Left colon (tissue), 1 donor: ENCODE results near the genes ADGRB2, TXLNA and ZBTB8A.

DNA sequence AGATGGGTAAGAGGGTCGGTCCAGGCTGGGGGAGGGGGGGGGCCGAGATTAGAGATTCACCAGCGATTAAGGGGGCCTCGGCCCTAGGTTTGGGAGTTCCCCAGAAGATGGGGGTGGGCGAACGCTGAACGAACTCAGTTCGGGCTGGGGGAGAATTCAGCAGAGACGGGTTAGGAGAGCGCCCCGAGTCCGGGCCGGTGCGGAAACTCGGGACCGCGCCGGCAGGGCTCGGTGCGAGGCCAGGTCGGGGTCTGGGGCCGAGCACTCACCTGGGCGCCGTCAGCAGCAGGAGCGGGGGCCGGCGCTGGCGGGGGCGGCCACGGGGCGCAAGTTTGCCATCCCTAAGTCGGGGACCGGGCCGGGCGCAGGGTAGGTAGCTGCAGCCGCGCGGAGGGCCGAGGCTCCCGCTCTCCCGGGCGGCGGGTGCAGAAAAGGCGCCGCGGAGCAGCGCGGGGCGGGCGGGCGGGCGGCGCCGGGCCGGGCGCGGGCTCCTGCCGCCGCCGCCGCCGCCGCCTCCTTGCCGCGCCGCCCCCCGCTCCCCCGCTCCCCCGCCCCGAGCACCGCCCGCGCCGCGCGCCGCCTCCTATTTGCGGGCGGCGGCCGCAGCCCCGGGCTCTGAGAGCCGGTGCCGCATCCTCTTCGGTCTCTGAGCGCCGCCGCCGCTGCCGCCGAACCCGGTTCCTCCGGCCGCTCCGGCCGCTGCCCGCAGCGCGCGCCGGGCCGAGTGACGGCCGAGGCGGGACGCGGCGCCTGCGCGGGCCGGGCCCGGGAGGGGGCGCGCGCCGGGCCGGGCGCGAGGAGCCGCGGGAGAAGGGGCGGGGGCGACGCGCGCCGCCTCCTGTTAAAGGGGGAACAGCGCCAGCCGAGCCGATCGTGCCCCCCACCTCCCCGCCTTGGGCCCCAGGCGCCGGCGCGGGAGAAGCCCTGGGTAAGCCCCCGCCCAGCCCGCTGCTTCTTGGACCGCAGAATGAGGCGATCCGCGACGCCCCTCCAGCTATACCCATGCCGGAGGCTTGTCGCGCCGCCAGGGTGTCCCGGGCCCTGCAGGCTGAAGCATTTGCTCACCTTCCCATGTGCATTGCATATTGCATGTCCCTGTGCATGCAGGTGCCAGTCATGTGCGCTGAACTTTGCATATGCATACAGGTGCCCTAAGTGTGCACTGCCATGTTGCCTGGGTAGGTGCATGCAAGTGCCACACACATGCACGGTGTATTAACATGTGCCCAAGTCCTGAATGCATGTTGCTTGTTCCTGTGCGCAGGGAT lies at the start of gene ADGRB2:
Gene ADGRB2 (minus strand): TSS at position 726 of the 1,268 bp plus-strand sequence.
- PRO-cap = no peak

GRCh38 chr1:31788895-31789282 lies 24.7 kb upstream of the ADGRB2 start:
- PRO-cap = no peak

DNA sequence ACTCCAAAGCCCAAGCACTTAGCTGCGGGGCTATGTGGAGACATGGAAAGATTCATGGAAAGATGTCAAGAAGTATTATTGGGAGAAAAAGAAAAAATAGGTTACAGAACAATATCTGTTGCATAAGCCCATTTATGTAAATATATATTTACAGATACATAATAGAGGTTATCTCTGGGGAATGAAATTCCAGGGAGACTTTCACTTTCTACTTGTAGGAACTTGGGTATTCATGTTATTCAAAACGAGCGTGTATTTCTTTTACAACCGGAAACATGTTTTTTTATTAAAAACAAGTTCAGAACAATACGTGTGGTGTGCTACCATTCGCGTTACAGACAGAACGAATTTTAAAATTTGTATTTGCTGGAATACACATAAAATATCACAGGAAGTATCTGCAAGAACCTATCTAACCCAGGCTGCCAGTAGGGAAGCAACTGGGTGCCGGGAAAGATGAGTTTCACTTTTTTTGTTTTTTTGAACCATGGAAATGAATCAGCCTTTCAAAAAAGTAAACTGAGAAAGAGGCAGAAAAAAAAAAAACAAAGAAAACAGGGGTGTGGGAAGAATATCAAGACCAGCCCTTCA lies 13.3 kb downstream of the SPOCD1 start:
- PRO-cap = no peak

DNA sequence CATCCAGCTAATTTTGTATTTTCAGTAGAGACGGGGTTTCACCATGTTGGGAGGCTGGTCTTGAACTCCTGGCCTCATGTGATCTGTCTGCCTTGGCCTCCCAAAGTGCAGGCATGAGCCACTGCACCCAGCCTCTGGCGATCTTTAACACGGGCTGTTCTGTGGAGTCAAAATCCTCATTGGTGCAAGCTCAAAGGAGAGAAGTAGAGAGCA lies 34.5 kb downstream of the PTP4A2 start:
- PRO-cap = no peak

DNA sequence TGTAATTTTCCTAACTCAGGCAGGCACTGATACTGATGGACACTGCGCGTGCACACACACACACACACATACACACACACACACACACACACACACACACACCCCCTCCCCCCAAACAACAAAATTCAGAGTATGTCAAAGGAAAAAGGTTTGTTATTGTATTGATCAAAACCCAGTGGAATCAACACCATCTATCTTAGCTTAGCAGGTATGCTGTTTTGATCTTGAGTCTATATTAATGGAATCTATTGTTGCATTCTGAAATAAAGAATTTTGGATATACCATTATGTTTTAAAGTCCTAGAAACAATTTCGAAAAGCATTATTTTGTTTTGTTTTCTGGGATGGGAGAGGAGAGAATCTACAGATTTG lies 31.5 kb downstream of the PTP4A2 start:
- PRO-cap = no peak

- PRO-cap = bidirectional peak, plus-strand start at chr1:31956181, minus-strand start at chr1:31956043
These were observed 17.8 kb upstream of the PTP4A2 start for GRCh38 chr1:31955863-31956532.

- PRO-cap = no peak
These were observed 4.6 kb upstream of the KHDRBS1 start for GRCh38 chr1:32008986-32009544.

DNA sequence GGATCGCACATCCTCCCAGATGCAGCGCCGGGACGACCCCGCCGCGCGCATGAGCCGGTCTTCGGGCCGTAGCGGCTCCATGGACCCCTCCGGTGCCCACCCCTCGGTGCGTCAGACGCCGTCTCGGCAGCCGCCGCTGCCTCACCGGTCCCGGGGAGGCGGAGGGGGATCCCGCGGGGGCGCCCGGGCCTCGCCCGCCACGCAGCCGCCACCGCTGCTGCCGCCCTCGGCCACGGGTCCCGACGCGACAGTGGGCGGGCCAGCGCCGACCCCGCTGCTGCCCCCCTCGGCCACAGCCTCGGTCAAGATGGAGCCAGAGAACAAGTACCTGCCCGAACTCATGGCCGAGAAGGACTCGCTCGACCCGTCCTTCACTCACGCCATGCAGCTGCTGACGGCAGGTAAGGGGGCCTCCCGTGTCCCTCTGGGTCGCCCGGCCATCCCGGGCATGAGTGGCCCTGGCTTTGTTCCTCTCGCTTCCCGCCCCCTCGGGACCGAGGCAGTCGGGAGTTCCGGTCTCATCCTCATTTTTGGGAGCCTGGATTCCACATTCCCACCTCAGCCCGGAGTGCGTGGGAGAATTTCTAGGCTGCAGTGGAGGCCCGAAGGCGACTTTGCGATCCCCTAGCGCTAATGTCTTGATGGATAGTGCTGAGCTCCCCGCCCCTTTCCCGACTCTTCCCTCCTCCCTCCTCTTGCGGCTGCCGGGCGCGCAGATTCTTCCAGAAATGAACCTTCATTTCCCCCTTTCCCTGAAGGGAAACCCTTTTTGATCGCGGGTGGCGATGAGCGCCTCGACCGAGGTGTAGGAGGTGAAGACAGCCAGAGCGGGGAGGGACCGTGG lies 531 bp downstream of the KHDRBS1 start:
- PRO-cap = bidirectional peak, plus-strand start outside the sequence, minus-strand start at position 450 of the sequence

DNA sequence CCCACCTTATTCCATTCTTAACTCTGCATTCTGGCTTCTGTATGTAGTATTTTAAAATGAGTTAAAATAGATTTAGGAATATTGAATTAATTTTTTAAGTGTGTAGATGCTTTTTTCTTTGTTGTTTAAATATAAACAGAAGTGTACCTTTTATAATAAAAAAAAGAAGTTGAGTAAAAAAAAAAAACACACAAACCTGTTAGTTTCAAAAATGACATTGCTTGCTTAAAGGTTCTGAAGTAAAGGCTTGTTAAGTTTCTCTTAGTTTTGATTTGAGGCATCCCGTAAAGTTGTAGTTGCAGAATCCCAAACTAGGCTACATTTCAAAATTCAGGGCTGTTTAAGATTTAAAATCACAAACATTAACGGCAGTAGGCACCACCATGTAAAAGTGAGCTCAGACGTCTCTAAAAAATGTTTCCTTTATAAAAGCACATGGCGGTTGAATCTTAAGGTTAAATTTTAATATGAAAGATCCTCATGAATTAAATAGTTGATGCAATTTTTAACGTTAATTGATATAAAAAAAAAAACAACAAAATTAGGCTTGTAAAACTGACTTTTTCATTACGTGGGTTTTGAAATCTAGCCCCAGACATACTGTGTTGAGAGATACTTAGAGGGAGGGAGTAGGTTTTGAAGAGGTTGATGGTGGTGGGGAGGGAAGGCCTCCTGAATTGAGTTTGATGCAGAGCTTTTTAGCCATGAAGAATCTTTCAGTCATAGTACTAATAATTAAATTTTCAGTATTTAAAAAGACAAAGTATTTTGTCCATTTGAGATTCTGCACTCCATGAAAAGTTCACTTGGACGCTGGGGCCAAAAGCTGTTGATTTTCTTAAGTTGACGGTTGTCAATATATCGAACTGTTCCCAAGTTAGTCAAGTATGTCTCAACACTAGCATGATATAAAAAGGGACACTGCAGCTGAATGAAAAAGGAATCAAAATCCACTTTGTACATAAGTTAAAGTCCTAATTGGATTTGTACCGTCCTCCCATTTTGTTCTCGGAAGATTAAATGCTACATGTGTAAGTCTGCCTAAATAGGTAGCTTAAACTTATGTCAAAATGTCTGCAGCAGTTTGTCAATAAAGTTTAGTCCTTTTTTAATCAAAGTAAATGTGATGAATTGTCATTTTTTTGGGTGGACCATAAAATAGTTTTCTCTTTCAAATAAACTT lies 29.5 kb downstream of the KHDRBS1 start:
- PRO-cap = no peak

GRCh38 chr1:32179096-32179439 lies 407 bp upstream of the TXLNA start:
- PRO-cap = no peak

- PRO-cap = bidirectional peak, plus-strand start at chr1:32179743, minus-strand start at chr1:32179605; unidirectional peak, plus-strand start at chr1:32180065
These were observed at the start of gene TXLNA for GRCh38 chr1:32179440-32180327. TXLNA (plus strand) TSS chr1:32179675.

DNA sequence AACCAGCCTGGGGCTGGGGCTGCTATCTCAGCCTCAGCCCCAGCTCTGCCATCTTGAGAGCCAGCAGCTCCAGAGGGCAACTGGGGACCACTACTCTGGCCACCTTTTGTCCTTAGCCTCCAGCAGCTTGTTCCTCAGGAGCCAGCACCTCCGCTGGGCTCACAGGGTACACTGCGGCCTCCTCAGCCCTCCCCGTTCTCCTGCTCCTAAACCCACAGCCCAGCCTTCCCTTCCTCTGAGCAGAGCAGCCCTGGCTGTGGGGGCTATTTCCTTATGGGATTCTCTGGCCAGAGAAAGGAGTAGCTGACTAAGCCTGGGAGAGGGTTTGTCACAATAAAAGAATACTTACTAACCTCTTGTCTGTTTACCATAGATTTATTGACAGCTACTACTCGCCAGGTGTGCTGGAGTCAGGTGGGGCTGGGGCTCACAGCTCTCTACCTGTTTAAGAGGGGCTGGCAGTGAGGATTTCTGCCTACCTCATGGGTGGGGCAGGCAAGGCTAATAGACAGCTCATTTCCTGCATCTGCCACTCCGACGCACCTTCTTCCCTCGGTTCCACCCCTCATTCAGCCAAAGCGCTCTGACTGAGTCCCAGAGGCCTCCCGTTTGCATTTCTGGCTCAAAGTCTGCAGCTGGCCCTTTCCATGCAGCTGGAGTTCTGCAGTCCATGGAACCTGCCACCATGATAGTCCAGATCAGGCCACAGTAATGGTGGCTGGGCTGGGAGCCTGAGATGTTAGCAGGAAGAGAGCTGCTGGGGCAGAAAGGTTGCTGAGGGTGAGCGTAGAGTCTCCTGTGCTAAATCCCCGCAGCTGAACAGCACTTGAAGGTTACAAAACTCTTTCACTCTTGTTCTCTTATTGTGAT lies 6.1 kb downstream of the TMEM234 start:
- PRO-cap = bidirectional peak, plus-strand start at position 532 of the sequence, minus-strand start at position 273 of the sequence; unidirectional peak, plus-strand start at position 625 of the sequence

DNA sequence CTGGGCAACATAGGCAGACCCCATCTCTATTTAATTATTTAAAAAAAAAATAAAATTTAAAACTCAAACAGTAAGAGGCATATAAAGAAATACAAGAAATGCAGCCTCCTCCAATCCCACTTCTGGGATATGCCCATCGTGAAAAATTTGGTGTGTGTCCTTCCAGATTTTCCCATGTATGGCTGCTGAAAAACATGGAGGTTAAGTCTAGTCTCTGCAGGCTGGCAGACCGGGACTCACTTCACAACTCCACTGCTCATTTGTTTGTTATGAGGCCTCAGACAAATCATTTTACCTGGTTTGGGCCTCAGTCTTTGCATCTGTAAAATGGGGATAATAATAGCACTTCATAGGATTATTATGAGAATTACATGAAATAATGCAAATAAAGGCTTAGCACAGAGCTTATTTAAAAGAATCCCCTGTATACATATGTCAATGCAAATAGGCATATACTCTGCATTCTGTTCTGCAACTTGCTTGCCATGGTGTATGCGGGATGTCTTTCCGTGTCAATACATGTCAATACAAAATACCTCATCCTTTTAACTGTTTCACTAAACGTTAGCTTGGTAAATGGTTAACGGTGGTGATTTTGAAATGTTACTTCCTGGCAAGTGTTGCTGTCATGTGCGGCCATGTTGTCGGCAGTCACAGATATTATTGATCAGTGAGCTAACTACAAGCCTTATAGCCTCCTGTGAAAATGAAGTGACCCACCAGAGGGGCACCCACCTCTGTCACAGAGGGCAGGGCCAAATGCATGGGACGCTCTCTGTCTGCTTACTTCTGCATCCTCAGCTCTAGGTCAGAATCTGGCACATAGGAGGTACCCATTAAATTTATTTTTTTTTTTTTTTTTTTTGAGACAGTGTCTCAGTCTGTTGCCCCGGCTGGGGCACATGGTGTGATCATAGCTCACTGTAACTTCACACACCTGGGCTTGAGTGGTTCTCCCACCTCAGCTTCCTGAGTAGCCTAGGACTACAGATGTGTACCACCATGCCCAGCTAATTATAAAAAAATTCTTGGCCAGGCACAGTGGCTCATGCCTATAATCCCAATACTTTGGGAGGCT lies 4.2 kb downstream of the LCK start:
- PRO-cap = no peak

DNA sequence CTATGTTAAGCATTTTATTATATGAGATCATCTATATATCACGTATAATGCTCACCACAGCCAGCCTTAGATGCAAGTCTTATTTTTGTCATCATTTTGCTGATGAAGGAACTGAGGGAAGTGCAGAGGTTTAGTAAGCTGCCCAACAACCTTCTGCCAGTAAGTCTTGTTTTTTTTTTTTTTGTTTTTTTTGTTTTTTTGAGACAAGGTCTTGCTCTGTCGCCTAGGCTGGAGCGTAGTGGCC lies 5.9 kb downstream of the LCK start:
- PRO-cap = no peak

- PRO-cap = bidirectional peak, plus-strand start at chr1:32321999, minus-strand start at chr1:32321849
These were observed 14.2 kb downstream of the MARCKSL1 start for GRCh38 chr1:32321759-32322299.

GRCh38 chr1:32332026-32333057 lies 3.7 kb downstream of the MARCKSL1 start:
- PRO-cap = no peak

DNA sequence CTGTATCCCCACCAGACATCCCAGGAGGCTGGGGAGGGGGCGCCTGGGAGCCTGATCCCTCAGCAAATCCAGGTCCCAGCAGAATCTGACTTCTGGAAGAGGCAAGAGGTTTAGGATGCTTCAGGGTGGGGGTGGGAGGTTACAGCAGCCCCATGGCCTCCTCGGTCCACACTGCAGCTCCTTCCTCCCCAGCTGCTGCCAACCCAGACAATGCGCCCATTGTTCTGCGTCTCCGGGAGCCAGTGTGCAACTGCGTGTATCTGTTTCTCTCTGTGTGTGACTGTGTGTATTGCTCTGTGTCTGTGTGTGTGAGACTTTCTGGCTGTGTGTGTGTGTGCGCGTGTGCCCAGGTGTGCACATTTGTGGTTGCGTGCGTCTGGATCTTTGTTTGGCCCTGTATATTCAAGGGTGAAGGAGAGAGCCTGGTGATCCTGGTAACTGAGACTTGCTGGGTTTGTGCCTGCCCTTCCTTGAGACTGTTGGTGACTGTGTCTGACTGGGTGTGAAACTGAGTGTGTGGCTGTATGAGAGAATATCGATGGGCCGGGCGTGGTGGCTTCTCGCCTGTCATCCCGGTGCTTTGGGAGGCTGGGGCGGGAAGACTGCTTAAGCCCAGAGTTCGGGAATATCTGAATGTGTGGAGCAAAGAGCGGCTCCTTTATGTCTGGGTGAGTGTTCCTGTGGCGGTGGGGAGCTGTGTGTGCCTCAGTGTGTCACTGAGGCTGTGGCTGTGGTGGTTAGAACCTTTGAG lies 2.4 kb upstream of the MARCKSL1 start:
- PRO-cap = unidirectional peak, plus-strand start at position 222 of the sequence; unidirectional peak, minus-strand start at position 447 of the sequence

- PRO-cap = no peak
These were observed 883 bp downstream of the FAM229A start for GRCh38 chr1:32361395-32361808.

DNA sequence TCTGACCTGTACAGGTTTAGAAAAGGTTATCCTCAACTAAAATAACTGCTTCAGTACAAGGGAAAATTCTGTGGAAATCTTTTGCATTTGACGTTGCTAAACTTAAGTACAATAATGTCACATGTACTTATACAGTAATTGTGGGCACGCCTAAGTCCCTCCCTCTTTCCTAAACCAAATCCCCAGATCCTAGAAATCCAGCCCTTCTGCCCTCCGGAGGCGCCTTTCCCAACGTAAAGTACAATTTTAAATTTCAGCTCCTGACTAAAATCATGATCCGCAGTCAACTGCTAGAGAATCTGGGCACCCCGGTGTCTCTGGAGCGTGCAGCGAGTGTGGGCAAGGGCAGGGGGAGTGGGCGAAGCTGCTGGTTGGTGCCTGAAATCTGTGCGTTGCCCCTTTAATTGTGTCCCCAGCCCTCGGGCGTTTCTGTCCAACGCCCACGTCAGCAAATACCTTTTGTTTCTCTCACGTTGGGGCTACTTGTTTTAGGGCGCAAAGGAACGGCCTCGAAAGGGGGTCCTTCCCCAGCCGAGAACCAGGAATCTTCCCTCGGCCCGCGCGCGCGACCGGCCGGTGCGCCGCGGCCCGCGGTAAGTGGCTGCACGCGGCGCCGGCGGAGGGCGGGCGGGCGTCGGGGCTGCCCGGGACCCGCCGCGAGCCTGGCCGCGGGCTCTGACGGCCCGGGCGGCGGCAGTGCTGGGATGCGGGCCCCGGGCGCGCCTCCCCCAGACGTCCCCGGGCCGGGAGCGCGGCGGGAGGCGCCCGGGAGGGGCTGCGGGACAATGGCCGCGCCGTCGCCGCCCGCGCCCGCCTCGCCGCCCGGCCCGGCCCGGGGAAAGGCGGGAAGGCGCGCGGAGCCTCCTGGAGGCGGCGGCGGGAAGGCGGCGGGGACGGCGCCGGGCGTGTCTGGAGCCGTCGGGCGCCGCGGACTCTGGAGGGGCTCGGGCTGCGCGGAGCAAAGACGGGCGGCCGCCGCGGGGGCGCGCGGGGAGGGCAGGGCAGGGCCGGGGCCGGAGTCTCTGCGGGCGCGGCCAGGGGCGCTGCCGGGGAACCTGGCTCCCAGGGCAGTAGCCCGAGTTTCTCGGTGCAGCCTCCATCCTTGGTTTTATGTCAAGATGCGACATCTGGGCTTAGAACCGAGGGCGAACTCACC lies at the start of gene ZBTB8A:
Gene ZBTB8A (plus strand): TSS at position 448 of the 1,156 bp plus-strand sequence.
- PRO-cap = unidirectional peak, plus-strand start at position 177 of the sequence; unidirectional peak, plus-strand start at position 486 of the sequence; bidirectional peak, plus-strand start at position 762 of the sequence, minus-strand start at position 661 of the sequence; unidirectional peak, minus-strand start at position 936 of the sequence

DNA sequence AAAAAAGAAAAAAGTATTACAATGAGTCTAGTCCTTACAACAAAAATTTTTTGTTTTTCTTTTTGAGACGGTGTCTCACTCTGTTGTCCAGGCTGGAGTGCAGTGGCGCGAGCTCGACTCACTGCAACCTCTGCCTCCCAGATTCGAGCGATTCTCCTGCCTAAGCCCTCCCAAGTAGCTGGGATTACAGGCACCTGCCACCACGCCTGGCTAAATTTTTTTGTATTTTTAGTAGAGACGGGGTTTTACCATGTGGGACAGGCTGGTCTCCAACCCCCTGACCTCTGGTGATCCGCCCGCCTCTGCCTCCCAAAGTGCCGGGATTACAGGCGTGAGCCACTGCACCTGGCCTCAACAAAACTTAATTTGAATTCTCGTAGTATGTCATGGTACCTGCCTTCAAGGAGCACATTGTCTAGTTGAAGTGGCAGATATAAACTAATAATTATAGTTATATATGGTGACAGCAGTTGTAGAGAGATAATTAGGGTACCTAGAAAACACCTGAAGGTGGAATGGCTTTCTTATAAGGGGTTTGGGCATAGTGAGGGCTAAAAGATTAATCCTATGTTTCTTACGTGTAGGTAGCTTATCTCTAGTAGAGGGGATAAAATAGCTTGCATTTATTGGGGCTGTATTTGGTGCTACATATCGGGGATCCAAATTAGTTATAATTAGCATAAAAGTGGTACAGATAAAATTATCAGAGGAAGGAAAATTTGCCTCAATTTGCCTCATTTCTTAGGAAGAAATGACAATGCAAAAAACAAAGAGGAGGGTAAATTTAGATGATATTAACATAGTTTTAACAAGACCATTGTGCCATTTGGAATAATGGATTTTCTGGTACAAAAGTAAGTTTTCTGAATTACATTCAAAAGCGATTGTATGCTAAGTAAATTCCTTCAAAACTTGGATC lies 1.7 kb downstream of the RBBP4 start:
- PRO-cap = no peak